Ileum (tissue), 1 donor: ENCODE measurements around the genes TRIM75 and SPOCK3.

DNA sequence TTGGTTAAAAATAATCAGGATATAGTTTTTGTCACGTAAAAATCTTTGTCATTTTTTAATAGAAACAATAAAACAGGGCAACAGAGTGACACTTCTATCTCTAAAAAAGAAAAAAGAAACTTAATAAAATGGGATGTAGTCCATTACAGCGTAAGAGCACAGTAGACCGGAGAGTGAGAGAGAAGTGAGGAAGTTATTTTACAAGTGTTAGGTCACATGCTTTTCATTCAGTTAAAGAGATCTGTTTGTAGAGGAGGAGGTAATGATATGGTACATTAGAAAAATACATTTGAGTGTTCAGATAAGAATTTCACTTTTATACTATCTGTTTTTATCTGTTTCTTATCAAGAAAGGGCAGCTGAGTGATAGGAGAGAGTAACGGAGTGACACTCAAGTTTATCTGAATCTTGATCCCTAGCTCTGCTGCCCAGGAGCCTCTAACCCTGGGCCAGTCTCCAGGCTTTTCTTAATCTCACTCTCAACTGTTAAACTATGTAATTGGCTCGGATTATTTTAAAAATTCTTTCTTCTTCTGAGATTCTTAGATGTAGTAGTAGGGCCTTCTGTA, 38.9 kb downstream of the FNIP2 start:
- PRO-cap, result no peak

DNA sequence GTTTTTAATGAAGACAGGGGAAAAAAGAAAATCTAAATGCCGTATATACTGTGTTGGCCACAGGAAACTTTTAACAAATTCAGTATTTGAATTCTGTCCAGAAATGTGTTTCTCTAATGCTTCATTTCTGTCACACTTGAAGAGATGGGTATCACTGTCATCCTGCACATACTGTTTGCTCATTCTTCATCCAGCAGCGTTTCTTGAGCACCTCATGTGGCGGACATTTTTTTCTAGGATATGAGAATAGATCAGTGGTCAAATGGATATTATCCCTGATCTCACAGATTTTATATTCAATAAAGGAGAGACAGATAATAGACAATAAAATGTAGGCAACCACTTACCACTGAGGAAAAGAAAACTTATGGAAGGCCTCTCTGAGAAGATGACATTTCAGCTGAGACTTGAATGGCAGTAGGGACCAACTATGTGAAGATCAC, 74.4 kb downstream of the FNIP2 start:
- PRO-cap, result no peak

- PRO-cap, result no peak
These were observed 89.3 kb downstream of the C4orf45 start for GRCh38 chr4:158945667-158946258.

DNA sequence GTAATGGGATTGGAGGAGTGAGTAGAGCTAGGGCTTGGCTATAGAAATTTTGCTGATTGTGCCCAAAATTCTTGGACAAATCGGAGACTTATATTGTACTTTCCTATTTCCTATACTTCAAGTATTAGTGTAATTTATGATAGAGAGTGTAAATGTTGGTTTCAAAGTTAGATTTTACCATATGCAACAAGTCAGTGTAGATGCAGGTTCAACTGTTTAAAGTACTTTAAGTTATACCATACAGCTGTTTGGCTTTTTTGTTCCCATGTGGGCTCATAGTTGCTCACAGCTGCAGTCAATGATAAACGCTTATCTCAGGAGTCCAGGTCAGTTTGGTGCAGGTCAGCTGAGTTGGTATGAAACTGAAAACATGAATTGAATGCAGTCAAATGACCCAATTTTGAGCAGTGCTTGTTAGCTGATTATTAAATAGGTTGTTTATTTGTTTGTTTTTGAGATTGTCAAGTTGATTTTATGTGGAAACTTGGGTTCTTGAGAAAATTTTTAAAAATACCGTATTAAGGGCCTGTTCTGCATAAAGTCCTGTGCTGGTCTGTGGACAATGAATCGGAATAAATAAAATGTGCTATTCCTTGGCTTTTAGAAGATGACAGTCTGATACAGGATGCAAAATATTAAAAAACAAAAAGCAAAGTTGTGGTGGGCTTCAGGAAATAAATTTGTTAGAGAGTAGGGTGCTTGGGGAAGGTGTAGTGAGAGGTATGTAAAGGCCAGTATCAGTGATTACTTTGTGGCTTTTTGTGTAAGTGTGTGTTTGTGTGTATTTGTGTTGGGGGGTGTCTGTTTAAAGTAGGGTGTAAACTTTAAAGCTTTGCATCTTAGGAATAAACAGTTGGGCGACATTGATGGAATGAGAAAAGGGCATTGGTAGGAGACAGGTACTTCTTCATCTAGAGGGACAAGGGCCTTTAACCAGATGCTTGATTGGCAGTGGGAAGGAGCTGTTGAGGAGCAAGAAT, 48.4 kb downstream of the RAPGEF2 start:
- PRO-cap, result no peak

GRCh38 chr4:159308254-159309666, 205.9 kb downstream of the RAPGEF2 start:
- PRO-cap, result no peak

DNA sequence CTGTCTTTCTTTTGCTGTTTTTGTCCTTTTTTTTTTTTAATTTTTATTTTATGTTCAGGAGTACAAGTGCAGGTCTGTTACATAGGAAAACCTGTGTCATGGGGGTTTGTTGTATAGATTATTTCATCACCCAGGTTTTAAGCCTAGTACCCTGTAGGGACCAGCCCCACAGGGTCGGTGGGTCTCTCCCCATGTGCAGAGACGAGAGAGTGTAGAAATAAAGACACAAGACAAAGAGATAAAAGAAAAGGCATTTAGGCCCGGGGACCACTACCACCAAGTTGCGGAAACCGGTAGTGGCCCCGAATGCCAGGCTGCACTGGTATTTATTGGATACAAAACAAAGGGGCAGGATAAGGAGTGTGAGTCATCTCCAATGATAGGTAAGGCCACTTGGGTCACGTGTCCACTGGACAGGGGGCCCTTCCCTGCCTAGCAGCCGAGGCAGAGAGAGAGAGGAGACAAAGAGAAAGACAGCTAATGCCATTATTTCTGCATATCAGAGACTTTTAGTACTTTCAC, 212.5 kb downstream of the RAPGEF2 start:
- PRO-cap, result no peak

DNA sequence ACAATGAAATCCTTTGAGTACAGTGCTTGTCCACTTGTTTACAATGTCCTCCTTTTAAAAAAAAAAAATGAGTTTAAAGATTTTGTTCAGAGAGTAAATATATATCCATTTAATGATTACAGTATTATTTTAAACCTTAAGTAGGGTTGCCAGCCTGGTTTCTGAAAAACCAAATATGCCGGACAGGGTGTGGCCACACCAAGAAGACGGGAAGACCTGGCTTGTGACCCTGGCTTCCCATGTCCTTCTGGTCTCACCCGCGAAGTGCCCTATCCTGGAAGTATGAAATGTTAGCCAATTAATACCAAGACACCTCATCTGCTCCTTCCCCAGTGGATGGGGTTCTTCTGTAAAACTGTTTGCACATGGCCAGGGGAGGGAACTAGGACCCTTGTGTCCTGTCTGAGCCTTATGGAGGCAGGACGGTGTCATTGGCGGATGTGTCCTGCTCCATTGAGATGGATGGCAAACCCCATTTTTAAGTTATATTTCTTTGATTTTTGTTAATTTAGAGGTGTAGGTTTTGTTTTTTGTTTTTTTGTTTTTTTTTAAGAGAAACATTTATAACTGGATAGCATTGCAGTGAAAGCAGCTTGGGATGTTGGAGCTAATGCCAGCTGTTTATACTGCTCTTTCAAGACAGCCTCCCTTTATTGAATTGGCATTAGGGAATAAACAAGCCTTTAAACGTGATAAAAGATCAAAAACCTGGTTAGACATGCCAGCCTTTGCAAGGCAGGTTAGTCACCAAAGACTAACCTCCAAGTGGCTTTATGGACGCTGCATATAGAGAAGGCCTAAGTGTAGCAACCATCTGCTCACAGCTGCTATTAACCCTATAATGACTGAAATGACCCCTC, 256.0 kb downstream of the RAPGEF2 start:
- PRO-cap, result no peak

DNA sequence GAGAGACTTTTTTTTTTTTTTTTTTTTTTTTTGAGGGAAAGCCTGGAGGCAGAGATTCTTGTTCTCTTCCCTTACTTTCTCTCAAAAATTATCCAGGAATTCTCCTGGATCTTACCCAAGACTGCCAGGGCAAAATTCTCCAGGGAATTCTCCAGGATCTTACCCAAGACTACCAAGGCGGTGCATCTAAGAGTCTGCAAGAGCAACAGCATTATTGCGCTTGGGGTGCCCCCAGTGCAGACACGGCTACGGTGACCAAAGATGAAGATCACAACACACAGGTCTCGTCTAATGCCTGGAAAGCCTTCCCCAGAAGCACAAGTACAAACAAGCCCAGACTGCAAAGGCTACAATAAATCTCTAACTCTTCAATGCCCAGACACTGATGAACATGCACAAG, 1014.3 kb downstream of the FSTL5 start:
- PRO-cap, result no peak

DNA sequence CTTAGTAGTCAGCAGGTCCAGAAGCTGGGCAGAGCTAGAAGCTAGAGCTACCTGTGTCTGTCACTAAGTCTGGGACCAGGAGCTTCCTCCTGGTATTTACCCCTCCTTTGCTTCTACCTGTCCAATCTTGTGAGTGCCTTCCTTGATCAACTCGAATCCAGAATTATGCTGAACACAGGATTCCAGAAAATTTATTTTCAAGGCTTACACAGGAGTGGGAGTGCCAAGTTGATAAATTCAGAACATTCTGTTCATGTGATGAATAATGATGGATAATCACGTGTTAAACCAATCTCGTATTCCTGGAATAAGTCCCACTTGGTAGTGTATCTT, 52.5 kb downstream of the NAF1 start:
- PRO-cap, result no peak

GRCh38 chr4:163665552-163665762, 171.0 kb downstream of the TMA16 start:
- PRO-cap, result no peak

DNA sequence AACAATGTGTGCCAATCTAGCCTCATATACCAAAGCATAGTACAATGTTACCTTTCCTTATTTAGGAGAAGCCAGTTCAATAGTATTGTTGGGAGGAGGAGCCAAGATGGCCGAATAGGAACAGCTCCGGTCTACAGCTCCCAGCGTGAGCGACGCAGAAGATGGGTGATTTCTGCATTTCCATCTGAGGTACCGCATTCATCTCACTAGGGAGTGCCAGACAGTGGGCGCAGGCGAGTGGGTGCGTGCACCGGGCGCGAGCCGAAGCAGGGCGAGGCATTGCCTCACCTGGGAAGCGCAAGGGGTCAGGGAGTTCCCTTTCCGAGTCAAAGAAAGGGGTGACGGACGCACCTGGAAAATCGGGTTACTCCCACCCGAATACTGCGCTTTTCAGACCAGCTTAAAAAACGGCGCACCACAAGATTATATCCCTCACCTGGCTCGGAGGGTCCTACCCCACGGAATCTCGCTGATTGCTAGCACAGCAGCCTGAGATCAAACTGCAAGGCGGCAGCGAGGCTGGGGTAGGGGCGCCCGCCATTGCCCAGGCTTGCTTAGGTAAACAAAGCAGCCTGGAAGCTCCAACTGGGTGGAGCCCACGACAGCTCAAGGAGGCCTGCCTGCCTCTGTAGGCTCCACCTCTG, 33.0 kb downstream of the MARCHF1 start:
- PRO-cap, result no peak

GRCh38 chr4:164383003-164383837, 599 bp downstream of the MARCHF1 start:
- PRO-cap, result no peak

DNA sequence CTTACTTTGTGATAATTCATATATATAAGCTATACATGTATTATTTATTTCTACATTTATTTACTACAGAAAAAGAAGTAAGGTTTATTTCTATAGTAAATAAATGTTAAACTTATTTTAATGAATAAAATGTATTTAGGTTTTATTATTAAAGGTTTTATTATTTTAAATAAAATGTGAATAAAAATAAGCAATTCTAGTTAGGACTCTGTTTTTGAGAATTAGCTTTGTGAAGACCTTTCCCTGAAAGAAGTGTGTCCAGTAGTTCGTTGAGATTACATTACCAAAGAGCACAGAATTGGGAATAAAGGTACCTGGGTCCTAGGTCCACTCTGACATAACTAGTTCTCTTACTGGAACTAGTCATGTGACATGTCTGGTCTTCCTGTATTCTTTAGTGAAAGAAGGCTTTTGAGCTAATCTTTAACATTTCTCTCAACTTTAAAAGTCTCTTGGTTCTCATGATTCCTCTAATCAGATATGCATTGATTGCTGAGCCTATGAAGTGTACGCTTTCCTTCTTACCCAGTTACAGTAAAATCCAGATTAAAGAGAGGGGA, 78.0 kb upstream of the MARCHF1 start:
- PRO-cap, result no peak

DNA sequence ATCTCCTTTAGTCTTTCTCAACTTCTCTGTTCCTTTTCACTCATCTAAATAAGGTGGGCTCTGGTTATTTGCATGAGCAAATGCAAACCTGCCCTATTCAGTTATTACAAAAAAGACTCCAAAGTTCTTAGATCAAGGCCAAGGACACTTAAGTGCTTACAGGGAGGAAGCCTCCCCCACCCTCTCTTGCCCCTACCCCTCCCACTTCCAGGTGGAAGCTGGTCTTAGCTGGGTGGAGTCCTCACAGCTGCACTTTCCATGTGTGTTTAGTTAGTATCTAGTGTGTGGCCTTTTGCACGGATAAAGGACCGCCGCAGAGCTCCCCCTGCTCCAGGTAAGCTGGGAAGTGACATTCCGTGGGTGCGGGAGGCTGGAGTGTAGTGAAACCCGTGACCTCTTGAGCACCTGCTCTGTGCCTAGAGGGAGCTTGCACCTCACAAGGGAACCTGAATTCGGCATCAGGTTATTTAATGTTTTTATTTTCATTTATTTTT, at the start of gene TRIM75:
TSS of gene TRIM75 (plus strand) at position 252 of the 494 bp plus-strand sequence.
- PRO-cap, result no peak

DNA sequence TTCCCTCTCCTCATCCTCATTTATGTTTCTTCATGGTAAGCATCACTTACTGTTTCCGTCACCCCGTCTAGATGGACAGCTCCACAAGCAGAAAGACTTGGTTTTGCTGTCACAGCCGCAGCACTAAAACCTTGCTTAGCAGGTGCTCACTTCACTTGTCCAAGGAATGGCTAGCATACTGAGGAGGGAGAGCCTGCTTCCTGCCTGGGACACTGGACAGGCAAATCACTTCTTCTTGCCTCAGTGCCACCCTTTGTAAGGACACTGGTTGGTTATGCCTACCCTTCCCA, 506 bp upstream of the KLHL2 start:
- PRO-cap, result no peak

GRCh38 chr4:165343139-165343800, 15.8 kb downstream of the MSMO1 start:
- PRO-cap, result no peak

- PRO-cap, result no peak
These were observed 105.4 kb downstream of the CPE start for GRCh38 chr4:165484148-165484665.

GRCh38 chr4:166522123-166522354, 649.0 kb downstream of the TLL1 start:
- PRO-cap, result no peak

DNA sequence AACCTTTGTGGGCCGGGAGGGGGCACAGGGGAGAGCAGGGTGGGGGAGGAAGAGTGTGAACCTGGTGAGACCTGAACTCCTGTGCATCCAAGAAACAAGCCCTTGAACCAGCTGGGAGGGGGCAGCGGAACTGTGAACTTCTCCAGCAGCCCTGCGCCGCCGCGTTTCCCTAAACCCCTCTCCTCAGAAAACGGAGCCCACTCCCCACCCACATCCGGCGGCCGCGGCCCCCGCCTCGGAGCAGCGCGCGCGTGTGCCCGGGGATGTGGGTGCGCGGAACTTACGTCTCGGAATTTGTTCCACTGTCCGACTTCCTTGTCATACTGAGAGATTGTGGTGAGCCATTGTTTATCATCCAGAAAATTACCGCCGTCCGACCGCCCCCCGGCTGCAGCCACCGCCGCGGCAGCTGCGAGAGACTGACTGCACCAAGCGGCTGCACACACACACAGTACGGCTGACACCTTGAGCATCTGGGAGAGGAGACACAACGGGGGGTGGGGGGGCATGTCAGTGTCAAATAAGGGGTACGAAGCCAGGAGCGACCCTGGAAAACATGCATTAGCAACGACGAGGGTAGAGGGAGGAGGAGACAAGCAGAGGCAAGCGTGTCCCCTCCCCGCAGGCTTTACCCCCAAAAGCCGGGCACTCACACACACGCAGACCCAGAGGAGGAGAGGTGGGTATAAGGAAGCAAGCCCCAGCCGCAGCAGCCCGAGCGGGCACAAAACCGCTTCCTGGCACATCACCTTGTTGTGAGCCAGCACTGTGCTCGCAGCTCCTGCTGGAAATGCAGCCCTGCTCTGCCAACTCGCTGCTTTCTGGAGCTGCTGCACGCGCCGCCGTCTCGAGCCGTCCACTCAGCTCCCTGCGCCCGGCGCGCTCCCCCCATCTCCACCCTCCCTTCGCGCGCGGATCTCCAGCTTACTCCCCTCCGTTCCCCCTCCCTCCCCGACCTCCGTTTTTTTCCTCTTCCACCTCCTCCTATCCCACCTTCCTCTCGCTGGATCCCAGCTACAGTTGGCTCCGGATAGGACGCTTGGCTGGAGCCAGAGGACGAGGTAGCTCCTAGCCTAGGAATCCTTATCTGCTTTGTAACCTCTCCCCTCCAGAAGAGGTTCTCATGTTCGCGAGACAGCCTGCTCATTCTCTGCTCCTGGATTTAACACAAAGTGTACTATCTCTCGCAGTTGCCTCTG, at the start of gene SPOCK3:
TSS of gene SPOCK3 (minus strand) at position 794 of the 1,199 bp plus-strand sequence.
- PRO-cap, result no peak

- PRO-cap, result no peak
These were observed 211 bp upstream of the ANXA10 start for GRCh38 chr4:168092245-168092407.